ENCODE data around the genes KCNK16 and KIF6.

- RRBS, 2 experiments, result no CpG with 5 or more reads among the region's 10 CpGs
These were observed 7.4 kb upstream of the CCDC167 start for GRCh38 chr6:37506893-37507610.

- RRBS, 2 experiments, result 1% methylated on average over 49 to 60 of the region's 105 CpGs
These were observed 760 bp downstream of the MDGA1 start for GRCh38 chr6:37696701-37697545.

- RRBS, 2 experiments, result no CpG with 5 or more reads among the region's 3 CpGs
These were observed 42.5 kb downstream of the ZFAND3 start for GRCh38 chr6:37861803-37862613.

DNA sequence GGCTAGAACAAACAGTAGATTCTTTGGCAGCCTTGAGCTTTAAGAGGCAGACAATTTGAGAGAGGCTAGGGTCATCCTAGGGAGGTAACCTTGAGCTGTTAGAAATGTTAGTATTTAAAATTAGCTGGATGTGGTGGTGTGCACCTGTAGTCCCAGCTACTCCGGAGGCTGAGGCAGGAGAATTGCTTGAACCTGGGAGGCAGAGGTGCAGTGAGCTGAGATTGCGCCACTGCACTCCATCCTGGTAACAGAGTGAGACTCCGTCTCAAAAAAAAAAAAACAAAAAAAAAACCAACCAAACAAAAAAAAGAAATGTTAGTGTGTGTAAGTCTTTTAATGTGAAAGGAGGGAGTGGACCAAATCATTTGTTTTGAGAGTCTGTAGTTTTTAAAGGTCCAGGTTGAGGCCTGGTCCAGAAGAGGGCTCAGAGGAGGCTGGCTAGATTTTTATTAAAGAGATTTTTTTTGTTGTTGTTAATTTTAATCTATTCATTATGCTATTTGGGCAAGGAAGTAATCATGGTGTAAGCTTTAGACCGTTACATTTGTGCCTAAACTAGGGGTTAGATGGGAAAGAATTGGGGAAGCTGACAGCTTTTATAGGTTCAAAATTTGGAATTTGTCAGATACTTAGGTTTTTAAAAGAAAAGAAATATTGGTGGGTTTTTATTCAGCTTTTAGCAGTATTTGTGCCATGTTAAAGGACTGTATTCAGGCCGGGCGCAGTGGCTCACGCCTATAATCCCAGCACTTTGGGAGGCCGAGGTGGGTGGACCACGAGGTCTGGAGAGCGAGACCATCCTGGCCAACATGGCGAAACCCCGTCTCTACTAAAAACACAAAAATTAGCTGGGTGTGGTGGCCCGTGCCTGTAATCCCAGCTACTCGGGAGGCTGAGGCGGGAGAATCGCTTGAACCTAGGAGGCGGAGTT is 112.0 kb downstream of the ZFAND3 start:
- RRBS, 2 experiments, result no CpG with 5 or more reads among the region's 17 CpGs

- RRBS, 2 experiments, result no CpG with 5 or more reads among the region's 1 CpG
These were observed 120.9 kb downstream of the ZFAND3 start for GRCh38 chr6:37940407-37940888.

DNA sequence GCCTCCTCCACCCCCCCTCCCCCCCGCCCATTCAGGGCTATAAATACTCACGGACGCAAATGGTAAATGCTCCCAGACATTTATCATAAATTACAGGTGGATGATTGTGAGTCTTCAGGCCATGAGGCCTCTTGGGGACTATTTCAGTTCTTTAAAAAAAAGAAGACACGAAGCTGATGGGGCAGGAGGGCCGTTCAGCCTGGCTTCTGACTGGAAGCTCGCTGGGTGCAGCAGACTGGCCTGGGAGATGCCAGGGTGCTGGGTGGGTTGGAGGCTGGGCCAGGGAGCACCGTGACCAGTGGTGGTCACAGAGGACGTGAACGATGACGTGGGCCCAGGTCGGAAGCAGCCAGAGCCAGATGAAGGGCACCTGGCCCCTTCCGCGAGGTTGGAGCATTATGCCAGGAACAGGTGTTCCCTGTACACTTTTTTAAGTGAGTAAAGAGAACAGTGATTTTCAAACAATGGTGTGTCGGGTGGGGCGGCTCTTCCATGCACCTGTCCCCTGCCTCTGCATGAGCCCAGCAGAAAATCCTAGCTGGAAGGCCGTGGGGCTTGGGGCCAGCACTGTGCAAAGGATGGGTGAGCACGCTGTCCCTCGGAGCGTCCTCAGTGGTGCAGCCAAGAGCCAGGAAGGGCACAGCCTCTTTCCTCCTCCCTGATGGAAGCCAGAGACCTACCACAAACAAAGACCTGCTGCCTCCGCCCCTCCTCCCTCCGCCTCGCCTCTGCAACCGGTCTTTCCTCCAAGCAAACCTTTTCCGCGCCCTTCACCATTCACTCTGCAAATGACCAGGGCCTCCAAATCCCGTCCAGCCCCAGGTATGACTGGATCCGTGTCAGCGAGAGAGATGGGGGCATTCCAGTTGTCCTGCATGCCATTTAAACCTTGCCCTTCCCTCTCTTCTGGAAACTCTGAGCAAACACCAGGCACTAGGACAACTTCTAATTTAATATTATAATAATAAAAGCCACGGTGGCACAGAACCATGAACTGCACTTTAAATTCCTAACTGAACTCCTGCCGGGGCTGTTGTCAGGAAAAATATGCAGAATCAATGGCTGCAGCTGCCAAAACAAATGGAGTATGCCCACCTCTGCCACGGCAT is 350.6 kb downstream of the ZFAND3 start:
- RRBS, 2 experiments, result 0 to 39% methylated on average over 1 to 2 of the region's 31 CpGs

DNA sequence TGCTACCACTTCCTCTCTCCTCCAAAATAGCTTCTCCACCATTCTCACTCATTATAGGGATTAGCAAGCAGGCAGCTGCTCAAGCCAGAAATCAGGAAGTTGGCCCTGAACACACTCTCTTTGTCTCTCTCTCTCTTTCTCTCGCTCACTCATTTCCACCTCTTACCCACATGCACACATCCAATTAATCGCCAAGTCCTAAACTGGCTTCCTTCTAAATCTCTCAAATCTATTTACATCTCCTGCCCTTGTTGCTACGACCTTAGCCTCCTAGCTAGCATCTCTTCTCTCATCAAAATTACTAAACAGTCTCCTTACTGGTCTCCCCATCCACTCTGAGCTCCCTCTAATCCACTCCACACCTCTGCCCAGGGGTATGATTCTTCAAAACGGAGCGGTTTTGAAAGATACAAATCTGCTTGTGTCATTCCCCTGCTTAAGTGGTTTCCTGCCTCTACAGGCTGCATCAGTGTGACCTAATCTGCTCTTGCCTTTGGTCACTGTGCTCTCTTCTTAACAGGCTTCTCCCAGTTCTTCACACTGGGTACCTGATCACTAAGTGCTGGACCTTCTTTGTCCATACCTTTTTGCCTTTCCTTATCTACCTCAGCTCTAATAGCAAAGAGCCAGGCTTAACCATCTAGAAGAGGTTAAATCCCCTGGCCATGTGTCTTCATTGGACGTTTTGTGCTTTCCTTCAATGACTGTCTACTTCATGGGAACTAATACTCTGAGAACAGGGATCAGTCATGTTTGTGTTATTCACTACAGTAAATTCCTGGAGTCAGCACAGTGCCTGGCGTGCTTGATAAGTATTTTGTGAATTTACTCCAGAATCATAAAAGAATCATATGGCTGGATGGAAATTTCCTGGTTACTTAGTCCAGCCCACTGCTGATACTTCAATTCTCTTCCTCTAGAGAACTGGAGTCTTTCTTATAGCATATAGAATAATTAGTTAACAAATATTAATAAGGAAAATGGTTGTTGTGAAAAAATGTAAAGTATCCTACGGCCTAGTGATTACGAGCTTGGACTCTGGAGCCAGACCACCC is 195.9 kb downstream of the BTBD9 start:
- RRBS, 2 experiments, result no CpG with 5 or more reads among the region's 9 CpGs

DNA sequence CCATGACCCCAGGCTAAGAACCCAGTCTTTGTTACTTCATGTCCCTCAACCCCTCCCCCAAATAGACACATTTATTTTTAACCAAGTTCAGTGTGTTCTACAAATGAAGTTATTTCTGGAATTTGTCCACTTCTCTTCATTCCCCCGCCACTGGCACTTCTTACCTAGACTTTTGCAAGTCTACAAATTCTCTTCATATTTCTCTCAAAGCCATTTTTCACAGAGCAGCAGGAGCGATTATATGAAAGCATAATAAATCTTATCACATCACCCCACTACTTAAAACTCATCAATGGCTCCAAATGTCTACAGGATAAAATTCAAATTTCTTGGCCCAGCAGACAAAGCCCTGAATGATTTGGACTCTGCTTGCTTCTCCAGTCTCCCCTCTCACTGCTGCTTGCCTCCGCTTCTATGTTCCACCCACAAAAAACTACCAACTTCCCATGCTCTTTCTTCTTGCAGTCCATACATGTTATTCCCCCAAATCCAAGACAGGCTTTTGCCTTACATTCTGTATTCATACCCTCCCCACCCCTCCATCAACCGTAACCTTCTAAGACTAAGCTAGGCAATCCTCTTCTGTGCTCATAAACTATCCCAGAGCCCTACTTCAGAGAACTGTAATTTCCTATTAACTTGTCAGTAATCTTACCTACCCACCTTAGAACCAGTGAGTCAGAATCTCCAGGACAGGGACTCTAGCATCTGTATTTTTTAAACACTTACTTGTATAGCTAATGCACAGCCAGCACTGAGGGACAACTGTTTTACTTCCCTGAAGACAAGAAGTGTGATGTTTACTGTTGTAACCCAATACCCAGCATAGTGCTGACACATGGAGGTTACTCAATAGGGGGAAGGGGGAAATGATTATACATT is 131.2 kb downstream of the BTBD9 start:
- RRBS, 2 experiments, result no CpG with 5 or more reads among the region's 4 CpGs

DNA sequence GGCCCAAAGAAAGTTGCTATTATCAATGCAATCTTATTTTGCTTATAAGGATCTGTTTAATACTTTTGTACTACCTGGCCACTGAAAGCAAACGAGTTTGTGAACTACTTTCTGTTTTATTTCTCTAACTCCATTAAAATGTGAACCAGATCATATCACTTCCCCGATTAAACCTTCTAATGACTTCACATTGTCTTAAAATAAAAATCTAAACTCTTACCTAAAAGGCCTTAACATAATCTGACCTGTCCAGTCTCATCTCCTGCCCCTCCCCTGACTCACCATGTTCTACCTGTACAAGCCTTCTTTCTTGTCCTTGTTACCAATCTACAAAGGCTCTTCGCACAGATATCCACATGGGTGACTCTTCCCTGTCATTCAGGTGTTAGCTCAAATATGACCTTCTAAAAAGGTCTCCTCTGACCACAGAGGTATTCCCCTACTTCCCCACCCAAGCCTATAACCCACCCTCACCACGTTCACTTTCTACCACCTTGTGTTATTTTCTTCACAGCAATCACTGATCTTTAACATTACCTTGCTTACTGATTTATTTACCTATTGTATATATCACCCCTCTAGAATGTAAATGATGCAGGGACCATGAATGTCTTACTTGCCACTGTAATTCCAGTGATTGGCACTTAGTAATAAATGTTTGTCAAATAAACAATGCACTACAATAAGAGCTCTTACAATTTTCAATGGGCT is 96.8 kb downstream of the BTBD9 start:
- RRBS, 2 experiments, result no CpG with 5 or more reads among the region's 4 CpGs

- RRBS, 2 experiments, result no CpG with 5 or more reads among the region's 3 CpGs
These were observed 74.4 kb downstream of the BTBD9 start for GRCh38 chr6:38565255-38565749.

- RRBS, 2 experiments, result no CpG with 5 or more reads among the region's 8 CpGs
These were observed 6.3 kb downstream of the KCNK5 start for GRCh38 chr6:39222788-39223546.

GRCh38 chr6:39226139-39226482 is 3.2 kb downstream of the KCNK5 start:
- RRBS, 2 experiments, result no CpG with 5 or more reads among the region's 5 CpGs

GRCh38 chr6:39279443-39280019 is 34.7 kb downstream of the KCNK17 start:
- RRBS, 2 experiments, result 66% methylated on average over 3 of the region's 8 CpGs; no CpG with 5 or more reads in 1 of the 2 experiments

GRCh38 chr6:39322452-39322737 is at the start of gene KCNK16:
Gene KCNK16 (minus strand): TSS chr6:39322702.
- RRBS, 2 experiments, result no CpG with 5 or more reads among the region's 6 CpGs

GRCh38 chr6:39422083-39422697 is 99.7 kb upstream of the KCNK16 start:
- RRBS, 2 experiments, result no CpG with 5 or more reads among the region's 10 CpGs

- RRBS, 2 experiments, result 1 to 2% methylated on average over 20 to 22 of the region's 73 CpGs
These were observed at the start of gene KIF6 for GRCh38 chr6:39724661-39725980. Gene KIF6 (minus strand): TSS chr6:39725408.

DNA sequence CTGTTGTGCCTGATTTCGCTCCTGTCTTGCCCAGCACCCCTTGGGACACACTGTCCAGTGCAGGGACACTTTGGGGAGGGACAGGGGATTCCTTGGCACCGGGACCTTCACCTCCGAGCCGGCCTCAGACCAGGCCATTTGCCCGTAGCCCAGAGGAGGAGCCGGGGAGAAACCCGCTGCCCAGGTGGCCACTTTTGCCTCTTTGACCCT is 393 bp upstream of the DAAM2 start:
- RRBS, 2 experiments, result 17 to 18% methylated on average over 2 of the region's 7 CpGs

- RRBS, 2 experiments, result no CpG with 5 or more reads among the region's 6 CpGs
These were observed 62.9 kb downstream of the MOCS1 start for GRCh38 chr6:39871358-39871789.

DNA sequence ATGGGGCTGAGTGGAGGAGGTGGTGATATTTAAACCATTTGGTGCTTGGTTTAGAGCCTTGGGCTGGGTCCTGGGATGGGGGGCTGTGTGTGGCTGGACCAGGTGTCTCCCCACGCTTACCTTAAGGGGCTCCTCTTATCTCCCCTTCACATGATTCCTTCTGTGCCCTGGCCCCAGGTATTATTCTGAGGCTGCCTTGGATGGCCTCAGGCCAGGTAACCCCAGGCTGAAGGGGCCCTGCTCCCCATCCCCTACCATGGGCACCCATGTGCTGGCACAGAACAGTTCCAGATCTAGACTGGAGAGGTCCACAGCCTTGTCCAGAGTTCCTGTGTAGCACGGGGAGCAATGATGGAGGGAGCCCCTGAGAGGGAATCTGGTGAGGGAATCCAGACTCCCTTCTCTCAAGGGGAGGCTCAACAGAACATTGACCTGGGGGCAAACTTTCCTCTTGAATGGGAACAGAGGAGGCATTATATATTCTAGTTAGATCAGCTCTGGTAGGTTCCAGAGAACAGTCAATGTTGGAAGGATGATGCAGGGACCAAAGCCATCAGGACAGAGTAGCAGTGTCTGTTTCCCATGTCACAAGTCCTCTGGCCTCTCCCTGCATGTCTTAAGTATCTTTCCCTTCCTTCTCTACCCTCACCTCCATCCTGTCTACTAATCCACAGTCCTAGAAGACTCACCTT is 32.0 kb downstream of the MOCS1 start:
- RRBS, 2 experiments, result no CpG with 5 or more reads among the region's 2 CpGs